BJ (cell line): ENCODE measurements around the gene ARHGEF26.

GRCh38 chr3:153274986-153275385, 113.0 kb downstream of the RAP2B start:
- CAGE, long polyA plus RNA, result no peak
- RRBS, result no CpG with 5 or more reads among the region's 3 CpGs

GRCh38 chr3:153506316-153506543, 344.2 kb downstream of the RAP2B start:
- CAGE, long polyA plus RNA, result no peak
- RRBS, result no CpG with 5 or more reads among the region's 8 CpGs

GRCh38 chr3:153553123-153553850, 391.3 kb downstream of the RAP2B start:
- CAGE, long polyA plus RNA, result no peak
- RRBS, result no CpG with 5 or more reads among the region's 11 CpGs

DNA sequence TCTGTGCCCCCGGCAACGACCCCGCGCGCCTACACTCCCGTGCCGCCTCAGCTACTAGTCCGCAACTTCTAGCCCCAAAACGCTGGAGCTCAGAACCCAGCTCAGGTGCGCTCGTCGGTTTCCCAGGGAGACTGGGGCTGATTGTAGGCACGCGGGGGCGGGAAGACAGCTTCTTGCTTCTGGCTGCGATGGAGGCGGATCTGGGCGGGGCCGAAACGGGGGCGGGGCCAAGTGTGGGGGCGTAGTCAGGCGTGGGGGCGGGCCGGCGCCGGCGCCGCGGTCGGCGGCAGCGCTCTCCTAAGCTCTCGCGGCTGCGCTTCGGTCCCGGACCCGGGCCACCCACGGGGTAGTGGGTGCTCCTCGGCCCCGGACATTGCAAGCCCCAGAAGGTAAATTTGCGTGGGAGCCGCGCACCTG, at the start of gene ARHGEF26:
Gene ARHGEF26 (plus strand): TSS at position 260 of the 417 bp plus-strand sequence.
- CAGE, long polyA plus RNA, result no peak
- RRBS, result 2% methylated on average over 12 of the region's 45 CpGs

GRCh38 chr3:154427726-154428432, 2.1 kb downstream of the GPR149 start:
- CAGE, long polyA plus RNA, result no peak
- RRBS, result no CpG with 5 or more reads among the region's 34 CpGs

DNA sequence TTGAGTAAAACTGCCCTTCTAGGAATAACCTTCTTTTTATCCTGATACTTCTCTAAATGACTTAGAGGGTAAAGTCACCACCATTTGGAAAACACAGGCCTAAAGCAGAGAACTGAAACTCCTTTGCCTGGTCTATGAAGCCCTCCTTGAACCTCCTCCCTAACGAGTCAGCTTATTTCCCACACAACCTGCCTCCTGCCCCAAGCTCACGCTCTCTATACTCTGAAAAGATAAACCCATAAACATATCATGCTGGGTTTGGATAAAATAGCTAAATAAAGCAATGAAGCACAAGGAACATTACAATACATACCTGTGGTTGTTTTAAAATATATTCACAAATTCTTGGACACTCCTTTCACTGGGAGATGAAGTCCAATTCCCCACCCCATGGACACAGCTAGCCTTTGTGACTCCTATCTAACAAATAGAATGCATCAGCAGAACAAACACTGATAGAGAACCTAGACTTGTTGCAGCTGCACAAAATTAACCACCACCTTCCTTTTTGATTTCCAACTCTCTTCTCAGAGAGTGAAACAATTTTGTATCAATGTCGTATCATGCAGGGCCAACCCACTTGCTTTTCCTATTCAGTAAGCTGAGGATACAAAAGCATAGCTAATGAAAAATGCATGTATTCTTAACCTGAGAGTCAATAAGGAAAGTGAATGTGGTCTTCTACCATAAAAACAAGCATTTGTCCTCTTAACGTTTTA, 98.1 kb downstream of the PLCH1 start:
- CAGE, long polyA plus RNA, result no peak
- RRBS, result no CpG with 5 or more reads among the region's 4 CpGs

DNA sequence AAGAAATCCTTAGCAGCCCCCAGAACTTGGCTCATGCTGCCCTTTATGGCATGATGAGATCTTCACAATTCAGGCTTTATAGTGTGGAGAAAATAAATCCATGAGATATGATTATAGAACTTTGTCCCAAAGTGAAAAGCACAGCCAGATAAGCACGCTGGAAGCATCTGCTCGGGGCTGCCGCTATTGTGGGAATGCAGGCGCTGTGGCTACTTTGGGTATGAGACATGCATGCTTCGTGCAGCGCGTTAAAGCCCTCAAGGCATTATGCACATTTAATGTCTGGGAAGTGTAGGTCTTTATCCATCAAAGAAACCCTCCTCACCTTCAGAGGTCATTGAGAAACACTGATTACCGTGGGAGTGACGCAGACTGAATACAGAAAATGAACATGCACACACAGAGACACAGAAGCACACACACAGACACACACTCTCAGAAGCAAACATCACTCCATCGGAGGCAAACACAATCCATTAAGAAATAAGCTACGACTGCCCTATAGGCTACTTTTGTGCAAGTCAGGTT, 68.7 kb downstream of the PLCH1 start:
- CAGE, long polyA plus RNA, result no peak
- RRBS, result no CpG with 5 or more reads among the region's 11 CpGs

GRCh38 chr3:155987484-155987974, 117.1 kb downstream of the GMPS start:
- CAGE, long polyA plus RNA, result no peak
- RRBS, result no CpG with 5 or more reads among the region's 7 CpGs

- CAGE, long polyA plus RNA, result no peak
- RRBS, result no CpG with 5 or more reads among the region's 4 CpGs
Observed at GRCh38 chr3:156680992-156681632, 6.7 kb downstream of the TIPARP start.

- CAGE, long polyA plus RNA, result no peak
- RRBS, result no CpG with 5 or more reads among the region's 5 CpGs
Observed at GRCh38 chr3:156707243-156707704, 32.9 kb downstream of the TIPARP start.

- CAGE, long polyA plus RNA, result no peak
Observed at GRCh38 chr3:156788262-156788541, 38.0 kb upstream of the LEKR1 start.

GRCh38 chr3:156821841-156822354, 4.3 kb upstream of the LEKR1 start:
- CAGE, long polyA plus RNA, result no peak
- RRBS, result no CpG with 5 or more reads among the region's 9 CpGs

GRCh38 chr3:156843362-156843885, 17.3 kb downstream of the LEKR1 start:
- CAGE, long polyA plus RNA, result no peak
- RRBS, result no CpG with 5 or more reads among the region's 3 CpGs

DNA sequence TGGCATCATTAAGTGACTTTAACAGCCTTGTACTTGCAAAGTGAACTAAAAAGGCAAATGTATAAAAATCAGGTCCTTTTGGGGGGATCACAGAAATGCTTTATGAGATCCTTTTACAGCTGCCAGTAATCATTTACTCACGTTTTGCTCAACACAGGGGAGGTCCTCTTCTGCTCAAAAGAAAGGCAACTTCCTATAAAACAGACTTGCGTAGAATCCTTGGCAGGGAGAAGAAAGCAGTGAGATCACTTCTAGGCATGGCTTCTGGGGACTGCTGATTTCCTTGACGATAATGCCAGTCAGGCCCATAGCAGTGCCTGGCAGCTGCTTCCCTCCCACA, 89.5 kb downstream of the CCNL1 start:
- CAGE, long polyA plus RNA, result no peak
- RRBS, result no CpG with 5 or more reads among the region's 3 CpGs

- CAGE, long polyA plus RNA, result no peak
- RRBS, result no CpG with 5 or more reads among the region's 10 CpGs
Observed at GRCh38 chr3:157087765-157088438, 72.0 kb downstream of the CCNL1 start.

- CAGE, long polyA plus RNA, result no peak
- RRBS, result 1% methylated on average over 5 of the region's 22 CpGs
Observed at GRCh38 chr3:157160652-157161375, 867 bp upstream of the CCNL1 start.

- CAGE, long polyA plus RNA, result start-site peak on the minus strand at chr3:158105737-158105772, 195 and 131 reads in 2 replicates; start-site peak on the plus strand at chr3:158105838-158106156, 23 and 24 reads in 2 replicates
- RRBS, result 1% methylated on average over 35 of the region's 60 CpGs
Observed at GRCh38 chr3:158105504-158106156, 590 bp downstream of the SHOX2 start.

GRCh38 chr3:158217517-158218476, 107.9 kb downstream of the RSRC1 start:
- CAGE, long polyA plus RNA, result no peak
- RRBS, result no CpG with 5 or more reads among the region's 4 CpGs

DNA sequence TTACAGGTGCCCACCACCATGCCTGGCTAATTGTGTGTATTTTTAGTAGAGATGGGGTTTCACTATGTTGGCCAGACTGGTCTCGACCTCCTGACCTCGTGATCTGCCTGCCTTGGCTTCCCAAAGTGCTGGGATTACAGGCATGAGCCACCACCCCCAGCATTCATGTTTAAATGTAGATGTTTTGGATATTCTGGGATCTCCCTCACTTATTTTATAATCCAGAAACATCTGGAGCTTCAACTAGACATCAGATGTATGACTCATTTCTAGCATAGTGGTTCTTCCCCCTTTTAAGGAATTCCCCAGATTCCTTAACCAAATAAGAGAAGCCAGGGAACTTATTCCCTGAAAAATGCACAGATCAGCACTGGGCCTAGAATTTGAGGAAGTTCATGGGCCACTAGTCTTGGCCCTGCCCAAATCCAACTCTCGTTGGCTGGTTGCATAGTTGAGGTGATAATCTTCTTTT, 20.5 kb downstream of the RARRES1 start:
- CAGE, long polyA plus RNA, result no peak
- RRBS, result no CpG with 5 or more reads among the region's 3 CpGs

DNA sequence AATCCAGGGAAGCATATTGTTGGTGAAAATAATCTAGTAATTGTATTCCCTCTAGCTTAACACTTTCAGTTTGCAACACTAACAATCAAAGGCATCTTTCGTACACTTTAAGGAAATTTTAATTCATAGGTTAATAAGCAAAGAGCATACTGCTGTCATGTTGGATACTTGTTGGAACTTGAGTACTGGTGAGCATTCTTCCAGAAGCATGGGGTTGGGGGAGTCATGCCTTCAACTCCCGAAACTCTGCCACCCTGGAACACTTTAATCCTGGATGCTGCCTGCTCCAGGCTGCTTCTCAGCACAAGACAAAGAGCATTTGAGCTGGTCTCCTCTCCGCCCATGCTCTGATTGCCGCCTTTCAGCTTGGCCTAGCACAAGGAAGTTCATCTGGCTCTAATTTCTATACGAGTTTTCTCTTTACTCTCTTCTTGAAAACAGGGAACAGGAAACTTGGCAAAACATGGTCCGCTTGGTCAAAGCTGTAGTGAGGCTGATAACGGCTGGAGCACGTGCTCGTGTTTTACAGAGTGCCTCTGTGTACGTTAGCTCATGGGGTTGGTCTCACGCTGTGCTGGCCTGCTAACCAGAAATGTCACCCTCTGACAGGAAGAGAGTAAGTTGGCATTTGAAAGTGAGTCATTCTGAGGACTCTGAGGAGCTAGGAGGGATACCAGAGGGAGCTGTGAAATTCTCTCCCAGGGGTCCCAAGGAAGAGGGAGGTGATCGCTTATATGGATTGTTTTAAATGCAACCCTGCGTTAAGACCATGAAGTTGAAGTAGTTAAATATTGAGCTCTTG, 19.2 kb downstream of the RARRES1 start:
- CAGE, long polyA plus RNA, result no peak
- RRBS, result no CpG with 5 or more reads among the region's 13 CpGs